H7 (cell line): ENCODE measurements around the genes FAT1 and FRG2.

- RAMPAGE, long total RNA, result no peak
Observed at GRCh38 chr4:186166876-186167594, 24.3 kb upstream of the CYP4V2 start.

DNA sequence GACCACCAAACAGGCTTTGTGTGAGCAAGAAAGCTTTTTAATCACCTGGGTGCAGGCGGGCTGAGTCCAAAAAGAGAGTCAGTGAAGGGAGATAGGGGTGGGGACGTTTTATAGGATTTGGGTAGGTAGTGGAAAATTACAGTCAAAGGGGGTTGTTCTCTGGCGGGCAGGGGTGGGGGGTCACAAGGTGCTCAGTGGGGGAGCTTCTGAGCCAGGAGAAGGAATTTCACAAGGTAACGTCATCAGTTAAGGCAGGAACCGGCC is 18.8 kb upstream of the F11 start:
- RAMPAGE, long total RNA, result start-site peak on the minus strand centred at position 81 of the sequence, 7 bp wide, 194 reads

DNA sequence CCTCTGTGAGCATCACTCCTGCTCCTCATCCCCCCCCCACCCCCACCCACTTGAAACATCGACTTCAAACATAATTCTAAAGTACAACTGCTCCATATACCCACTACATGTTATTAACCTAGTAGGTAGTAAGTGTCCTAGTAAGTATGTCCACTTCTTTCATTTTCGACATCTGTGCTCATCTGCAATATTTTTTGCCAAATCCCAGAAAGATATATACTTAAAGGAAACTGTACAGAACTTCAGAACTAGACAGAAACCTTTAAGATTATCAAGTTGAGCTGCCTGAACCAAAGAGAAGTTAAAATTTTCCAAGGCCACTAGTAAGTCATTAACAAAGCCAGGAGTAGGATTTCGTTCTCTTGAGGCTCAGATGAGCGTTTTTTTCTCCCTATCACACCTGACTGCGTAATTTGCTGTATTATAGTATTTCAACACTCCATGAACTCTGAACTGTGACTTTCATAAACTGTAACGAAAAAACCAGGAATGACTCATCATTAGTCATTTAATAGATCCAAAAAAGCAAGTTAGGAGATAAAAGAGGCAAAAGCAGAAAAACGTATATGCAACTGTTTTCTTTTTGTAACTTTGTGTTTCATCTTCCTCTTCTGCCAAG is 79.8 kb downstream of the FAT1 start:
- RAMPAGE, long total RNA, result no peak

DNA sequence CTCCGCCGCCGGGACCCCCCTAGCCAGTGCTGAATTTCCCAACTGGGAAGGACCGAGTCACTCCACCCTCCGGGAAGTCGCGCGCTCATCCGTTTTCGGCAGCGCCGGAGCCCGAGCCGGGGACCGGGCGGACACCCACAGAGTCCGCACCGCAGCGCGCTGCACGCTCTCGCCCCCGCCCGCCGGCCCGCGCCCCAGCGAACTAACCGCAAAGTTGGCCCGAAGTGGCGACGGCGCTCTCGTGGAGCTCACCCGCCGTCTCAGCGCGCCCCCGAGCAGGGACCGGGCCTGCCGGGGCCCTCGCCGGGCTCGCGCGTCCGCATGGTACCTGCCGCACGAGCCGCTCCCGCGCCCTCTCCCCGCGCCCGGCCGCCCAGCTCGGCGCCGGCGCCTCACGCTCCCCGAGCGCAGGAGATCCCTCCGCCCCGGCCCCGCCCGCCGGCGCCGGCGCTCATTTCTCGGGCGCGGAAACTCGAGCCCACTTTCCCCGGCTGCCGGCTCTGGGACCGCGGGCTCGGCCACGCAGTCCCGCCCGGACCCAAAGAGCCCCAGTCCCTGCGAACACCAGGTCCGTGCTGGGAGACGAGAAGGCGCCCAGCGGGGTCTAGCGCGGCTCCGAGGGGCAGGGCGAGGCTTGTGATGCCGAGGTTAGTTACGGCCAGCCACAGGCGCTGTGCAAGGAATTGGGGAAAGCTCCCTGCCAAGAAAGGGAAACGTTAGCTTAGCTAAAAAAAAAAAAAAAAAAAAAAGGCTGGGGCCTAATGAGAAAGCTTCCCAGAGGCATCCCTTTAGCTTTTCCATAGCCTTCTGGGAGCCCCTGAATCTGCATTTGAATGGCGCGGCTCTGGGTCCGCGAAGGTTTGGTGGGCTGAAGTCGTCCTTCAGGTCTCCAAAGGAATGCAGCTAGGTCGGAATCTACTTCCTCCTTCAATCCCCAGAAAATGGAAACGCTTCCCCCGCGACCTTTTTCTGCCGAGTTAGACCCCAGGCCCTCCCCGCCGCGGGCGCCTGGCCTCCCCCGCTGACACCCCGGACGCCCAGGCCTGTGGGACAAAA is at the start of gene FAT1:
Gene FAT1 (minus strand): TSS at position 400 of the 1,056 bp plus-strand sequence.
- RAMPAGE, long total RNA, result no peak

DNA sequence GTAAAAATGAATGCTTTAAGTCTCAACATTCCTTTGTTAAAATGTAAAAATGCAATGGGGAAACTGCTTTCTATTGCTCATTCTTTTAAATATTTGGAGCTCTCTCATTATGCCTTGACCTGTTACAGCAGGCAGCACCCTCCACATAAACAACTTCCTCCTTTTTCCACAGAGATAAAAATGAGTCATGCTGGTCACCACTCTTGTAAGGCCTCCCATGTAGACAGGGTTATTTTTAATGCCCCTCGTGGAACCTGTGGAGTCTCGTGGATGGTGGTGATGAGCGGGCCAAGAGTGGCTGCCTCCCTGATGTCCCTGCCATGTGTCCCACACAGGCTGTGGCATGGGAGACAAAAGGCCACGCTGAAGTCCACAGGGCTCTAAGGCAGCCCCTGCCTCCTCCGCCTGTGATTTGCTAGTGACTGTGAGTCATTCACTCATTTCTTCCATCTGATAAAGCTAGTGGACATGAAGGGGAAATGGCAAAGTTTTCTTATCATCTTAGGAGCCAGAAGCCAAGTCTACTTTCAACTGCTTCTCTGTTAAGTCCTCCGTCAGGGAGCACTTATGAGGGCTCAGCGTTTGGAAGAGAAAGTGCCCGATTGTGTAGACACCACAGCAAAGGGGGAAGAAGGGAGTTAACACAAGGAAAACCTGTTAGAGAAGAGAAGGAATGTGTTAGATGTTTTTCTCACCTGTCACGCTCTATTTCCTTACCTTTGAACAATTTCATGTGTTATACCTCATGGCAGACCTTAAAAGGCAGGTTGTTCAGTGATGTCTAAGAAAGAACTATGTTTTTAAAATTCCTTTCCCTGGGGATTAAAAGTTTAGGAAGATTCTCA is 121.6 kb upstream of the FAT1 start:
- RAMPAGE, long total RNA, result no peak

DNA sequence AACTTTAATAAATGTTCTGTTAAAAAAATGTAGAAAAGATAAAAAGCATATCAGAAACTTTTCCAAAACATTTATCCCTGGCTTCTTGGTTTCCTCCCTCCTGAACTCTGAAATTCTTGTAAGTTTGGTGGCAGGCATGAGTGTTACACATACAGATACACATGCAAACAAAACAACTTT is 177.2 kb upstream of the FAT1 start:
- RAMPAGE, long total RNA, result no peak

DNA sequence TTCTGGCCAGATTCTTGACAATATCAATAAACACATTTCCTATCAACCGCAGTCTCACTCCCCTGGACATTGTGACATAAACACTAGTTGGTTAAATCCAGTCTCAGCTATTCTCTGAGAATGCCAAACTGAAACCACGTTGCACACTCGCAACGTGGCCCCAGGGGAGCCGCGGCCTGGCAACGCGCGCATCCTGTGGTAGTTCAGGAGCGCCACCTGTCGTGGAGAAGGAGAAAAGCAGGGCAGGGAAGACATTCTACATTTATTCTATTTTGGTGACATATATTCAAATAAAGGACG is 738.5 kb upstream of the FRG1 start:
- RAMPAGE, long total RNA, result no peak

DNA sequence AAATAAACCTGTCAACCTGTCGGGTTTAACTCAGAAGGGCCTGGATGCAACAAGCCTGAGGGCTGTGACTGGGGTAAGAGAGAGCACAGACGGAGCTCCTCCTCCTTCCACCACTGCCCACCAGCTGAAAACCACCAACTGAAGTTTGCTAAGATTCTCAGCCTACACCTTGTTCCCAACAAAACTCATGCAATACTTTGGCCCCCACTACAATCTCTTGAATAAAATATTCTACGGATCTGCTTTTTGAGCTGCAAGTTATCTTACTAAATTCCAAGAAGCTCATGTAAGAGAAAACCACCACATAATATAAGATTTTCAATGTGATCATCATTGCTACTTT is 25.4 kb upstream of the FRG1 start:
- RAMPAGE, long total RNA, result no peak

- RAMPAGE, long total RNA, result no peak
Observed at GRCh38 chr4:190014727-190015287, 12.2 kb downstream of the FRG2 start.

DNA sequence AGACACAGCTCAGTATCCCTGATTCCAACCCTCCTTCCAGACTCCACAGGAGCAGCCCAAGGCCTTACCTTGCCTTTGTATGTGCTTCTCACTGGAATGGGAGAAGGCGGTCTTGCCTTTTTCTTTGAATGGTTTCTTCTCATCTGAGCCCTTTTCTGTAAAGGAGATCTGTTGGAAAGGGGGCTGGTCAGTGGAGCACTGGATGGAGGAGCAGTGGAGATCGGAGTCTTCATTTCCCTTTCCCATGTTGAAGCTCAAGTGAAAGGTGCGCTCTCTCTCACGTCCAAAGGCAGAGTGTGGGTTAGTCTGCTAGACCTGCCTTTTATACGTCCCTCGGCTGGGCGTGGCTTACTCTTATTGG is at the start of gene FRG2:
Gene FRG2 (minus strand): TSS at position 298 of the 361 bp plus-strand sequence.
- RAMPAGE, long total RNA, result no peak